Mesenchymal stem cell of the bone marrow (primary cell): Measurements from ENCODE around the gene CASZ1.

DNA sequence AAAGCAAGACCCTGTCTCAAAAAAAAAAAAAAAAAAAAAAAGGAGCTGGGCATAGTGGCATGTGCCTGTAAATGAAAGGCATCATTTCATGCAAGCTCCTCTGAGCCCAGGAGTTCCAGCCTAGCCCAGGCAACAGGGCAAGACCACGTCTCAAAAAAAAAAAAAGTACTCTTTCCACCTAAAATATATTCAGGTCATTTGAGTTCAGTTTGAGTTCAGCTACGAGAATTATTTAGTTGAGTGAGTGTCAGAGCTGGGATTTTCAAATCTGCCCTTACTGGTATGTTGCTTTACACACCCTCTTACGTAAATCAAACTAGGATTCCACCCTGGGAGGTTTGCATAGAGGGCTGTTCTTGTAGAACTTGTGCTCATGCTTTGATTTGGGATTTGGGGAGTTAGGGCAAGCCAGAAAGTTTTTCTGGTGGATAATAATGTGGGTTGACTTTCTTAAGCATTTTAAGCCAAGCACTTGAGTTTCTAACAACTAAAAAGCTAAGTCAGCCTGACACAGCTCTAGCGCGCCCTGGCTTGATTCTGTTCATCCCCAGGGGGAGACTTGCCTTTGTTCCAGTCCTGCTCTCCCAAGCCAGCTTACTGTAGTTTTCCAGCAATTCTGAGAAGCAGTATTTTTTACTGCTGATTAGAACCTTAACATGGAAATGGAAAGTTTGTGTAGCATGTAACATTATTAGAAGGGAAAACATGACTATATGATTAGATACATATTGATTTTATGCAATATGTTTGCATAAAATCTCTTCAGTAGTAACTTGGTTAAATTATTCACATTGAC, 11.2 kb upstream of the PGD start:
- CAGE, long polyA plus RNA = no peak

DNA sequence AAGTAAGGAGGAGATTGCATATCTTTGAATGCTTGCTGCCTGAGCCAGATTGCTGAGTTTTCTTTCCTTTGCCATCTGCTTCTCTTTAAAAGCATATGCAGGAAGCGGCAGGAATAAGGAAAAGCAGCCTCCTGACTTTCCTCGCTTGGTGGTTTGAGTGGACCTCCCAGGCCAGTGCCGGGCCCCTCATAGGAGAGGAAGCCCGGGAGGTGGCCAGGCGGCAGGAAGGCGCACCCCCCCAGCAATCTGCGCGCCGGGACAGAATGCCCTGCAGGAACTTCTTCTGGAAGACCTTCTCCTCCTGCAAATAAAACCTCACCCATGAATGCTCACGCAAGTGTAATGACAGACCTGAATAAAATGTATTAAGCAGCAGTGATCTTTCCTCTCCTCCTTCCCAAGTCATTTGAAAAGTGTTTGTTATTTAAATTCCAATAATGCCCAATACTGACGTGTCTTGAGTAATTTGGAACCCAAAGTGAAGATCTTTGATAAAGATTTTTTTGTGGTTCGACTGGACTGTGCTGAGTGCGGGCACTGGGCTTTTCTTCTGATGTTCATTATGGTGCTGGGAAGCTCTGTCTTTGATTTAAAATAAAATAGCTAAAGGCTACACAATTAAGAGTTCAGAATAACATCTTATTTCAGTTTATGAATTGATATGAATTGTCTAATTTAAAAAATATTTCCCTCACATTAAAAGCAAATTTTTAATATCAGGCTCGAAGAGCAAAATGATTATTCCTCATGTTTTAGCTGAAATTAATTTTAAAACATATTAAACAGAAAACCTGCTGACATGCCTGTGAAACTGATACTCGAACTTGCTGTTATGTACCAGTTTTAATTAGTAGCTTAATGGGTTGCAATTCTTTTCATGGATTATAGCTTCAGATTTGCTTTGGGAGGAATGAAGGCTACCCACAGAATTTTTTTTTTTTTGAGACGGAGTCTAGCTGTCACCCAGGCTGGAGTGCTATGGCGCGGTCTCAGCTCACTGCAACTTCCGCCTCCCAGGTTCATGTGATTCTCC, 1.8 kb downstream of the CORT start:
- CAGE, long polyA plus RNA = no peak

DNA sequence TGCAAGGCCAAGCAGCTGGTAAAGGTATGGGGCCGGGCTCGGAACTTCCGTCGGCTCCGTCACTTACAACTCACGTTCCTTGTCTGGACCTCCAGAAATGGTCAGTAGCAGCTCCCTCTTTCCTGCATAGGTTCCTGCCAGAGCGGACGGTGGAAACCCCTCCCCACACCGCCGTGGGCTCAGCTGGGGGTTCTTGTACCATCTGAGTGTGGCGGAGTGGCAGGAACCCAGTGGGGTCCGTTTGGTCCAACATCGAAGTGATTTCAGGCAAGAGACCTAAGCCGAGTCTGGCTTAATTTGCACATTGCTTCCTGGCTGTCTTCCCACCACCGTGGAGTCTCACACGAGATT, 563 bp downstream of the DFFA start:
- CAGE, long polyA plus RNA = no peak

DNA sequence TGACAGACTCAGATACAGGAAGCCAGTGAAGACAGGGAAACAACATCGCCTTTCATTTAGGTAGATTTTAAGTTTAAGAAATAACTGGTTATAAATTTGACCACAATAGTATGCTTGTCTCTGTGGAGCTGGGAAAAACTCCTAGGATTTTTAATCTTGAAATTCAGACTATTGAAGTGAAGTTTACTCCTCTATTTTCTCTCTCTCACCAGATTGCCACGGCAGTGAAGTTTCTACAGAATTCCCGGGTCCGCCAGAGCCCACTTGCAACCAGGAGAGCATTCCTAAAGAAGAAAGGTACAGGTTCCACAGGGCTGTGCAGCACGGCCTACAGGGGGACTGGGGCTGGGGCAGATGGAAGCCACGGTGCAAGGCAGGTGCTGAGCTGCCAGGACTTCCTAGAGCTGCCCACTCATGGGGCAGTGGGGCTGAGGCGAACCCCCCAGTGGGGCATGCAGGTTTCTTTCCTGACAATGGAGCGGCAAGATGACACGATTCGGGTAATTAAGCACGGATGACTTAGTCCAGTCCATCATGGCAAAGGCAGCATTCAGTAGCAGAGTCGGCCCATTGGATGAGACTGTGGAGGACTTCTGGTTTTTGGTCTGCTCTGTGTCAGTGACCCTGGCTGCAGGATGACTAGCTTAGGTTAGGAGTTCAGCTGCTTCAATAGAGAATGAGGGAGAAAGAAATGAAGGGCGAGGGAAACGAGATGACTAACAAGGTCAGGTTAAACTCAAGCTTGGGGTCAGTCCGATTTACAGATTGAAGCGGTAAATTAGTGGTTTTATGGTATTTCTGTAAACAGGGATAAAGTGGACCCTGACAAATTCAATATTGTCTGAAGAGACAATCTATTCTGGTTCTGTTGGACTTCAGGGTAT, 61.5 kb downstream of the PEX14 start:
- CAGE, long polyA plus RNA = no peak

GRCh38 chr1:10614849-10615810, 140.4 kb downstream of the PEX14 start:
- CAGE, long polyA plus RNA = no peak

DNA sequence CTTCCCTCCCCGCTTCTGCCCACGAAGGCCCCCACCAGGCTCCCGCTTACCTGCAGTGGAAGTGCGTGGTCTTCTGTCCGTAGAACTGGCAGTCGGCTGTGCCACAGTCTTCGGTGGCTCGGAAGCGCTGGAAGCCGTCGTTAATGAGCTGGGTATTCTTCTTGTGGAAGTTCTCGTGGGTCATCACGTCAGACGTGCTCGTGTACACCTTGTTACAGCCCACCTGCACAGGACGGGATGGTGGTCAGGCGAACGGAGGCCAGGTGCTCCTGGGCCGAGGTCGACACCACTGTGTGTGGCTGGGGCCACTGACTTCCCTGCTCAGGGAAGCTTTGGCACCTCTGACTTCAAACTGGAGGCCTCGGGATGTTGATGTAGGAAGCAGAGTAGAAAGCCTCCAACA, 142.1 kb downstream of the CASZ1 start:
- CAGE, long polyA plus RNA = no peak

GRCh38 chr1:10666362-10667186, 129.9 kb downstream of the CASZ1 start:
- CAGE, long polyA plus RNA = no peak

DNA sequence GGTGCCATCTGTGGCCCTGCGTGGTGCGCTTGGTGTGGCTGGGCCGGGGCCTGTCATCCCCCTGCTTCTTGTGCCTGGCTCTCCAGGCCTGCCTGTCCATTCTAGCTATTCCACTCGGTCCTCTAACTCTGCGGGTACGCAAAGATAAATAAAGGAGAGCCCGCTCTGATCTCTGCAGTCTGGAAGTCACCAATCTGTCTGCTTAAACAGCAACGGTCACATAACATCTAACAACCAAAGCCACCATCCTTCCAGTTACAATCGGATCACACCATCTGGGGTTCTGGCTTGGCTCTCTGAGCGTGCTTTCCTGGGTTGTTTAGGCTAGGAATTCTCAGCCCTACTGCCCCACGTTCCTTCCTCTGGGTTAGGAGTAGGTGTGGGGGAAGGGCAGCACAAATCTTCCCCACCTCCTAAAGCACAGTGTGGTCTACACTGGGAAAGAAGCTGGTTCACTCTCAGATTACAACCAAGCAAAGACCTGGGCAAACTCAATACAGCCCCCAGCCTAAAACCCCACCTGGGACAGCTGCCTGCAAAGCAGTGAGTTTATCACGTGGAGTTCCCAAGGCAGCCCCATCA, 113.5 kb downstream of the CASZ1 start:
- CAGE, long polyA plus RNA = no peak

DNA sequence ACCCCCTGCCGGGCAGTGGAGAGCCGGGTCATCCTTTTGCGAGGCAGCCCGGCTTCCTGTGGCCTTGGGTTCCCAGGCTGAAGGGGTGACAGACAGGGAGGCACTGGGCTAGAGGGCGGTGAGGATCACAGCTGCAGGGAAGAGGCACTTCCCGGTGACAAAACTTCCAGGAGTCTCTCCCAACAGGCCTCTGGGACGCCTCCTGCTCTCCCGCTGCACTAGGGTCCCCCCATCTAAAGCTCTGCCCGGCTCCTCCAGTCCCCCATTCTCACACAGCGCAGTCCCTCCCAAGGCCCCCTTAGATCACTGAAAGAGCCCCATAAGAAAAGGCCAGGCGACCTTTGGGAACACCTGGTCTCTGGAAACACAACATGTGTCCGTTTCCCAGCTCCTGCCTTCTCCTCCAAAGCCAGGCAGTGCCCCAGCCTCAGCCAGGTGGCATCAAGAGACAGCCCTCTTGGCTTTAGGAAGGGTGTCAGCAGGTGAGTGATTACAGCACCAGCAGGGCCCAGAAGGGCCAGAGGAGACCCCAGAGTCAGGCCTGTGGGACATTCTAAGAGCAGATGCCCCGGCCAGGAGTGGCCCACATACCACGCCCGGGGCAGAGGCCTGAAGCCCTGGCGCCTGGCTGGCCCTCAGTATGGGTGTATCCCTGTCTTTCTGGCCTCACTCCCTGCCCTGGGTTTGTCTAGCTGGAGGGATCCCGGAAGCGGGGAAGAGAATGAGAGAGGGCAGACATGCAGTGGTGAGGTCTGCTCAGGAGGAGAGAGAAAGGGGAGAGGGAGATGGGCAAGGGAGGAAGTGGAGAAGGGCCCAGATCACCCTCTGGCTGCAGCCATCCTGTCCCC, 109.3 kb downstream of the CASZ1 start:
- CAGE, long polyA plus RNA = no peak

- CAGE, long polyA plus RNA = no peak
These were observed 104.0 kb downstream of the CASZ1 start for GRCh38 chr1:10692152-10693072.

GRCh38 chr1:10693073-10693391, 103.4 kb downstream of the CASZ1 start:
- CAGE, long polyA plus RNA = no peak

DNA sequence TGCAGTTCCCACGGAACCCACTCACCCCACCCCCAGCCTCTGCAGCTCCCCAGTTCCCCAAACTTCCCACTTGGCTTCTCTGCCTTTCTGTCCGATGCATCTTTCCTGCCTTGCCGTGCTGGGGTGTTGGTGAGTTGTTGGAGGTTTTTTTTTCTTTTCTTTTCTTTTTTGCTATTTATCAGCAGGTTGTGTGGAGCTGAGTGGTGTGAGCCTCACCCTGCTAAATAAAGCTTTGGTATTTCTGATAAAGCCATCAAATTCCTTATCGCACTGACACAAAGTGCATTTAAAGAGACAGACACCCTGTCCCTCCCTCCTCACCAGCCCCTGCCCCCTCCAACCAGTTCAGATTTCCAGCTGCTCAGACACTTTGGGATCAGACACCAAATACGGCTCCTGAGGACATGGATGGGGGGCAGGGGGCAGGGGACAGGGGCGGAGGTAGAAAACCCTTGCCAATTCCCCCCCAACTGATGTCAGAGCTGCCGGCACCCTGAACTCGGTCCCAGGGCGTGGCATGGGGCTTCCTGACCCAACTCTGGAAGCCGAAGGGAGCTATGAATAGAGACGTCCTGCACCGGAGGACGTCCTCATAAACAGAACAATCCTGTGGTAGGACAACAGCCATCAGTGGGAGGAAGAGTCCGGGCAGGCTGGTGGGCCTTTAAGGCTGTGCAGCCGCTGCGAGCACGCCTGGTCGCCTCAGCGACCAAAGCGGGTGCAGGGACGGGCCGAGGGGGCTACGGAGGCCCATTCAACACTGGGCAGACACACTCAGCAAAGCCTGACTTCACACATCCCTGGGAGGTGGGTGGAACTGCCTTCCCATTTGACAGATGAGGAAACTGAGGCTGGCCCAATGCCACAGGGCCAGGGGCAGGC, 79.0 kb downstream of the CASZ1 start:
- CAGE, long polyA plus RNA = no peak

- CAGE, long polyA plus RNA = no peak
These were observed 35.7 kb downstream of the CASZ1 start for GRCh38 chr1:10760616-10761197.

DNA sequence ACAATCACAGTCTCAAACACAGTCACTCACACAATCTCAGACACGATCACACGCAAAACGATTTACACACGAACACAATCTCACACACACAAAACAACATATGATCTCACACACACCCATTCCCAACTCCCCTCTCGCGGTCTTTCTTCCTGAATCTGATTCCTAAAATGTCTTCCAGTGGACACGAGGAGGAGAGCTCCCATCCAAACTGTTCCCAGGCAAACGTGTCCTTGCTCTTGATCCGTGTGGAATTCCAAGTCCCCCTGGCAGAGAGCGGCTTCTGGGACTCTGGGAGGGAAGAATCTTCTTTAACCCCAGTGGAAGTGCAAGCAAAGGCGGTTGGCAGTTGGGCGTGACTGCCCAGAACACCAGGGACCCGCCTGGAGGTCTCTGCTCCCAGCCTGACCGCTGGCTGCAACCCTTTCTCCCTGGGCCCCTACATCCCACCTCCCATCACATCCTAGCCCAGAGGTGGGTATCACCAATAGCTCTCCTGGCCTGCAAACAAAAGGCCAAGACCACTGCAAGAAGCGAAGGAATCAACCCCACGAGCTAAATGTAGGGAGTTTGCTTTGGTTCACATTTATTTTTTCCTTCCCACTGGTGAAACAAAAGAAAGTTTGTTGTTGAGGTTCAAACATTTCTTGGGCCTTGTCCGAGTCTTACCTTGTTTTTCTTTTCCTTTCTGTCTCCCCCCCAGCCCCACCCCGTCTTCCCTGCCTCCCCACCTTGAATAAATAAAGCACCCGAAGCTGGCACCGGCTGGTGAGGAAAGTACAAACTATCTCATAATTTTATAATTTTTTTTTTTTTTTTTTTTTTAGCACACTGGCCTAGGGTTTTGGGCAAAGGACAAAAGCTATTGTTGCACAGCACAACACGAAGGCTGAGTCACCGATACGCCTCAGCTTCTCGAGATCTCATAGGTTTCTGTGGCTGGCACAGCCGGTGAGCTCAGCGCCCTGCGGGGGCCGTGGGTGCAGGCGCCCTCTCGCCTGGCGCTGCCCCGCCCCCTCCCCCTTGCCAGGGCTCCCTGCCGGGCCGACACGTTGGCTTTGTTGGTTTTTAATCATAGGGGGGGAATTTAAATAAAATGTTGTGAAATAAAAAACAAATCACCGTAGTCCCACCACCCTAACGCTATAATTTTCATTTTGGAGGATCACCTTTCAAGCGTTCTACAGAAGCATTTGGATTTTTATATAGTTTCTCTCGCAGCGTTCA, 17.6 kb downstream of the CASZ1 start:
- CAGE, long polyA plus RNA = no peak

GRCh38 chr1:10795845-10797141, at the start of gene CASZ1:
Gene CASZ1 (minus strand): TSS chr1:10796646.
- CAGE, long polyA plus RNA = no peak

- CAGE, long polyA plus RNA = no peak
These were observed 26.5 kb upstream of the CASZ1 start for GRCh38 chr1:10822886-10823475.

GRCh38 chr1:11013513-11014469, 1.3 kb downstream of the TARDBP start:
- CAGE, long polyA plus RNA = no peak

DNA sequence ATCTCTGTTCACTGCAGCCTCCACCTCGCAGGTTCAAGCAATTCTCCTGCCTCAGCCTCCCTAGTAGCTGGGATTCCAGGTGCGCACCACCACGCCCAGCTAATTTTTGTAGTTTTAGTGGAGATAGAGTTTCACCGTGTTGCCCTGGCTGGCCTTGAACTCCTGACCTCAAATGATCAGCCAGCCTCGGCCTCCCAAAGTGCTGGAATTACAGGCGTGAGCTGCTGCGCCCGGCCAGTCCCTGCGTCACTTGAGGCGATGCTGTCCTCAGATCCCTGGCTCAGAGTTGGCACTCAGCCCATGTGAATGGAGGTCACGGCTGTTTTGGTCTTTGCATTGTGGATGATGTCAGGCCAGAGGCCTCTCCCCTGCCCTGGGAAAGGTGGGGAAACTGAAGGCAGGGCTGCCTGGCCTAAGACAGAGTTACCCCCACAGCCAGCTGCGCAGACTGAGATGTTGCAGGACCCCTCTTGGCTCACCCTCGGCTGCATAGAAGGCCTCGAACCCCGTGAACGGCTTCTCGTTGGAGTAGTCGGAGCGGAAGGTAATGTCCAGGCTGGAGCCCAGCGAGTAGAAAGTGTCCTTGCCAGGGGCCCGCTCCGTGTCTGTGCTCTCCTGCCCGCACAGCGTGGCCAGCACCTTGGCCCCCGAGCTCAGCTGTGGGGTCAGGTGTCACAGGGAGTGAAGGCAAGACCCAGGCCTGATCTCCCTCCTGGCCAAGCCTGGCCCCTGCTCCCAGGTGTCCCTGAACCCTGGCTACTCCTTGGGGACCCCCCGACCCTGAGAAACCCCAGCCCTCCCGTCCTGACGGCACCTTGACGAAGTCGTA, 748 bp downstream of the MASP2 start:
- CAGE, long polyA plus RNA = no peak

- CAGE, long polyA plus RNA = no peak
These were observed 3.3 kb downstream of the SRM start for GRCh38 chr1:11056373-11056970.

DNA sequence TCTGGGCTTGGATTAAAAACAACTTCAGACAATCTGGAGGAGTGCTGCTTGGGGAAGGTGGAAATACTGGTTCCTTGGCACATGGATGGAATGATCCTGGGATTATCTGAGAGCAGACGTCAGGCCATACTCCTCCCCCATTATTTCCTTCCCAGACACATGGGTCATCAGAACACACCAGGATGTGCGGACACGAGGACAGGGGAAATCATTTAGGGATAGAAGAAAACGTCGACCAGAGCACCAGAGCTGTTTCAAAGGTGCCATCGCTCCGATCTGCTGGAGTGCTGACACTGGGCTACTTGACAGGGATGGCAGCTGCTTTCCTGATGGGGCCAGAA, 31.8 kb upstream of the ANGPTL7 start:
- CAGE, long polyA plus RNA = no peak